ENCODE measurements around a stretch of chr5.

GRCh38 chr5:151221937-151222488 is 1.9 kb downstream of the CCDC69 start:
- PRO-cap = unidirectional peak, plus-strand start at chr5:151222106
- RAMPAGE, long total RNA = no peak

DNA sequence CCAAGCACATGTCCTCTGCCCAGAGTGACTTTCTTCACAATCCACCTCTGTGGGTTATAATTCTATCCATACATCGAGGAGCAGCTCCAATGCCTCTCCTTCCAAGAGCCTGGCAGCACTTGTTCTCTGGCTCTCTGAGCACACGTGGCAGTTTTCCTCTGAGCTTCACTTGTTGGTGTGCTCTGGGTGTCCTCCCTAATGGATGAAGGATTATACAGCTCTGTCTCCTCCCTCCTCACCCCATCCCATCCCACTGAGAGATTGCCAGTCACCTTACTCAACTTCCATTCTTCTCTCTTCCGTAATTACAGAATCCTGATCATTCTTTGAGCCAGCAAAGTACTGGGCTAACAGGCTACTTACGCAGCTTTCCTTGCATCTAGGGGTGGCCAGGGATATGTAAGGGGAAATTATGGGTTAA is 6.1 kb upstream of the CCDC69 start:
- PRO-cap = no peak
- RAMPAGE, long total RNA = no peak

DNA sequence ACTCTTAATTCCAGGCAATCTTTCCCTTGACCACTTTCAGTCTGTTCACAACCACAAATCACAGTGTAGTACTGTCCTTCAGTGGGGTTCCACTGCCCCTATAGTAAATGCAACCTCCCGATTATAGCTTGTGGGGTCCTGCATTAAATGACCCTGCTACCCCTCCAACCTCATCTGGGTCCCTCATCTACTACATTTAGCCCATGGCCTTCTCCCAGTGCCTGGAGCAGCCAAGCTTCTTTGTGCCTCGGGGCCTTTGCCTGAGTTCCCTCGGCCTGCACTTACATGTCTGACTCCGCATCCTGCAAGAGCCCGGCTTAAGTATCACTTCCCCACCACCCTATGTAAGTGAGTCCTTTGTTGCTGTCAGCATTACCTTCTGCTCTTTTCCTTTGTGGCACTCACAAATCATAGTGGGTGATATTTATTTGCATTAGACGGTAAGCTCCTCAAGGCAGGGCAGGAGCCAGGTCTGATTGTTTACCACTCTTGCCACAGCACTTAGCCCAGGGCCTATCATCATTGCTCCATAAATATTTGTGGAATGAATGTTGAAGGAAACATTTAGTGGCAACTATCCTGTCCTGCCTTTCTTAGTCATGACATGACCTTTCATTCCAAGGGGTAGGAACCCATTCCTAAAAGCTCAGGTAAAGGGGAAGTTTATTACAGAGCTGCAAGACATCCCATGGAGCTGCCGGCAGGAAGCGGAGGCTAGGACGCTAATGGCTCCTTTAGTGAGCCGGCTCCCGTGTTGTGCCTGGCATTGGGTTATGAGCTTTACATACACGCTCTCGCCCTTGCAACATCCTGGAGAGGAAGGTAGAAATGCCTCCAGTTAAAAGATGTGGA is 4.8 kb downstream of the GM2A start:
- PRO-cap = no peak
- RAMPAGE, long total RNA = no peak

GRCh38 chr5:151345802-151346415 is 1.4 kb downstream of the SLC36A2 start:
- PRO-cap = no peak
- RAMPAGE, long total RNA = no peak

- PRO-cap = no peak
- RAMPAGE, long total RNA = no peak
These were observed 21.6 kb downstream of the SPARC start for GRCh38 chr5:151665154-151665557.

GRCh38 chr5:151682852-151683394 is 3.8 kb downstream of the SPARC start:
- PRO-cap = no peak
- RAMPAGE, long total RNA = no peak

DNA sequence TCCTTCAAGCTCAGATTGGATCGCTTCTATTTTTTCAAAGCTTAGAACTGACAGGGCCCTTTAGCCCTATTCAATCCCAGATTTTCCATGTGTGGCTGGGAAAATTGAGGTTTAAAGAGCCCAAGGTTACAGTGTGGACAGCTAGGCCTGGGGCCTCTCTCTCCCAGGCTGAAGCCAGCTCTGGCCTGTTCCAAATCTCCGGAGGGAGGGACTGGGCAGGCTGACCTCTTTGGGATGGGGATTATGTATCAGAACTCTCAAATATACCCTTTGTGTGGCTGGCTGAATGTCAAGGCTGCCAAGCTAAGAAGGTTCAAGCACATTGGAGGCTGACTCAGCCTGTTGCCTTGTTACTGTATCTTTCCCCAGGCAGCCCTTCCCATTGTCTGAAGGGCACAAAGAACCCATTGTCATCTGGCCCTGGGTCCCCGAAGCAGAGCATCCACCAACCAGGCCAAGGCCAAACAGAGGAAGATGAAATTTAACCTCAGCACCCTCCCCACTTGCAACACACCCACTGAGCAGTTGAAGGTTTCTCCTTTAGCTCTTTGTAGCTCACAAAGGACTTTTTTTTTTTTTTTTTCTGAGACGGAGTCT is 7.3 kb upstream of the SPARC start:
- PRO-cap = no peak
- RAMPAGE, long total RNA = no peak

DNA sequence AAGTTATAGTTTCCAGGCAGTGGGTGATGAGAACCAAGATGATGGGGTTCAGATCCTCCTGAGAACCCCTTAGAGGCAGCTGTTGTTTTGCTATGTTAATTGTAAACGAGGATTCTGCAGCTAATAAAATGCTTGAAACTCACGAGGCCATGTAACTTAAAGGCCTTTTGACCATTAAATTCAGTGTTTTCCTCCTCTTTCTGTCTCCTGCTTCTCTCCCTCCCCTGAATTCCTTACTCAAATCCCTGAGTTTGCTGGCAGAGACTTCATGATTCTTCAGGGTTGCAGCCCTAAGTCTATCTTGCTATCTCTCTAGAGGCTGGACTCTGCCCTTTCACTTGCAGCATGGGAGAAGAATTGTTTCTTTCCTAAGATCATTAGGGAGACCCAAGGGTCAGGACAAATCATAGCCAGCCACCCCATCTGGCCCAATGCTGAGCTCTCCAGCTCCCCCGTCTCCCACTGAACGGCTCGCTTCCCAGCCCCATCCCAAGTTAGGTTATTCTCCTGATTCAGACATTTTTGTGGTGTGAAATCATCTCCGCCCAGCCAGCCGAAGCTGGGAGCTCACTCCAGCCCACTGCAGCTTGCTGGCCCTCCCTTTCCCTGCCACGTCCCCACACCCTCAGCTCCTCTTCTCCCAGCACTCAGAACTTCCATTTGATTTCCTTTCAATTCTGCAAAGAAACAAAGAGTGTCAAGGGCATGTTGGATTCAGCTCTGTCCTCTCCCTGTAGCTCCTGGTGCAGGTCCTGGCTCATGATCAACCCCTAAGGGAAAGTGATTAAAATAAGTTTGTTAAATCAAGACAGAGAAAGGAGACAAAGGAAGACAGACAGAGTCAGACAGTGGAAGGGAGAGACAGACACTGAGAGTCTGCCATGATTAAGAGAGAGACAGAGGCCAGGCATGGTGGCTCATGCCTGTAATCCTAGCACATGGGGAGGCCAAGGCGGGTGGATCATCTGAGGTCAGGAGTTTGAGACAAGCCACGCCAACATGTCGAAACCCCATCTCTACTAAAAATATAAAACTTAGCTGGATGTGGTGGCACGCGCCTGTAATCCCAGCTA is 12.4 kb upstream of the SPARC start:
- PRO-cap = bidirectional peak, plus-strand start at position 583 of the sequence, minus-strand start at position 464 of the sequence
- RAMPAGE, long total RNA = no peak

DNA sequence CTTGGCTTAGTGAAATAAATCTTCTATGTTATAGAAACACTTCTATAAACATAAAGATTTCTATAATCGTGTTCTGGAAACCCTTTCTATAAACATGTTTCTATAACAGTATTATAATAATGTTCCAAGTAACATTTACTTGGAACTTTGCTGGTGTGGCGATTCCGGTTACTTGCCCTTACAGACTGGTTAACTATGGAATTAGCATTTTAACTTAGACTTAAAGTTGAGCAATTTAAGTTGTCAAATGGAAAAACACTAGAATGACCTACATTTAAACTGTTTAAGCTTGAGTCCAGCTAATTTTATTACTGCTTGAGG is 1.8 kb downstream of the G3BP1 start:
- PRO-cap = no peak
- RAMPAGE, long total RNA = no peak

DNA sequence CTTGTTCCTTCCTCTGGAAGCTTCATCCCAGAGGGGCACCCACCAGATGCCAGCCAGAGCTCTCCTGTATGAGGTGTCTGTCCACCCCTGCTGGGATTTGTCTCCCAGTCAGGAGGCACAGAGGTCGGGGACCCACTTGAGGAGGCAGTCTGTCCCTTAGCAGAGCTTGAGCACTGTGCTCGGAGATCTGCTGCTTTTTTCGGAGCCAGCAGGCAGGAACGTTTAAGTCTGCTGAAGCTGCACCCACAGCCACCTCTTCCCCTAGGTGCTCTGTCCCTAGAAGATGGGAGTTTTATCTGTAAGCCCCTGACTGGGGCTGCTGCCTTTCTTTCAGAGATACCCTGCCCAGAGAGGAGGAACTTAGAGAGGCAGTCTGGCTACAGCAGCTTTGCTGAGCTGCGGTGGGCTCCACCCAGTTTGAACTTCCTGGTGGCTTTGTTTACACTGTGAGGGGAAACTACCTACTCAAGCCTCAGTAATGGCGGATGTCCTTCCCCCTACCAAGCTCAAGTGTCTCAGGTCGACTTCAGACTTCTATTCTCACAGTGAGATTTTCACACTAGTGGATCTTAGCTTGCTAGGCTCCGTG is 101.8 kb upstream of the GLRA1 start:
- PRO-cap = no peak
- RAMPAGE, long total RNA = no peak

DNA sequence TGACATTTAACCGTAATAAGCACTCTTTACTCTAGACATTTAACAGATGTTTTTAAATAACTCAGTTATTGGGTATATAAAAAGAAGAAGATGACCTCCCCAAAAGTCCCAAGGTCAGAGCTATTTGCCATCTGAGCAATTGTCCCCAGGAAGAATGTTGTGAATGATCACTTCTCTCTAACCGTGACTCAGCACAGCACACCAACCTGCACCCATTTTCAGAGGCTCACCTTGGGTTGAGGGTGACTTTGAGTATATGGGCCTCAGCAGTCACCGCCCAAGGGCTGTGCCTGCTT is 133.6 kb downstream of the GRIA1 start:
- PRO-cap = no peak
- RAMPAGE, long total RNA = no peak

GRCh38 chr5:154042799-154043224 is 4.0 kb downstream of the MFAP3 start:
- PRO-cap = bidirectional peak, plus-strand start at chr5:154043015, minus-strand start at chr5:154042894
- RAMPAGE, long total RNA = no peak

DNA sequence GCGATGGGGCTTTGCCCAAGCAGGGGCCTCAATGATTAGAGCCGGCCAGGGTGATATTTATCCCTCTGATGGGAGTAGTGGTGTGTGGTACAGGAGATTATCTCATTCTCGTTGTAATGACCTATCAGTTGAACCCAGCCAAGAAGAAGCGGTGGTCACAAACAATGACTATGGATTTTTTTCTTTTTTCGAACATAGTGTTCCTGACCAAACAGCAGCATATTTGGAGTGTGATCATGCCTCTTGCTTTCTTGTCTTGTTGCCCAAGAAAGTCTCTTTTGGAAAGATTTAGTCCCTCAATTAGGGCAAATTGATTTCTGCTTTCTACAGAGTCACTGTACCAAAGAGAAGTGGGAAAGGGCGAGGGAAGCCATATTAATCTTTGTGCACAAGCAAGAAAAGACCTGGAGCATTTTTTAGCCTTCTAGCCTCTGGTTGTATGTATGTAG is 71.9 kb upstream of the SAP30L start:
- PRO-cap = no peak
- RAMPAGE, long total RNA = no peak

DNA sequence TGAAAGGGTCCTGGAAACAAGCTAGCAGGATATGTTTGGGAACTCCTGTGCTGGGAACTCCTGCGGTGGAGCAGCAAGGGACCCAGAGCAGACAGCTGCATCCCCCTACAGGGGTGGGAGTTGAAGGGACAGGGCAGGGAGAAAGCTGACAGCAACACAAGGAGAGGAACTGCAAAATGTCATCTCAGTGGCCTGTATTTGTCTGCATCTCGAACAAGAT is 47.7 kb upstream of the SAP30L start:
- PRO-cap = no peak
- RAMPAGE, long total RNA = no peak

DNA sequence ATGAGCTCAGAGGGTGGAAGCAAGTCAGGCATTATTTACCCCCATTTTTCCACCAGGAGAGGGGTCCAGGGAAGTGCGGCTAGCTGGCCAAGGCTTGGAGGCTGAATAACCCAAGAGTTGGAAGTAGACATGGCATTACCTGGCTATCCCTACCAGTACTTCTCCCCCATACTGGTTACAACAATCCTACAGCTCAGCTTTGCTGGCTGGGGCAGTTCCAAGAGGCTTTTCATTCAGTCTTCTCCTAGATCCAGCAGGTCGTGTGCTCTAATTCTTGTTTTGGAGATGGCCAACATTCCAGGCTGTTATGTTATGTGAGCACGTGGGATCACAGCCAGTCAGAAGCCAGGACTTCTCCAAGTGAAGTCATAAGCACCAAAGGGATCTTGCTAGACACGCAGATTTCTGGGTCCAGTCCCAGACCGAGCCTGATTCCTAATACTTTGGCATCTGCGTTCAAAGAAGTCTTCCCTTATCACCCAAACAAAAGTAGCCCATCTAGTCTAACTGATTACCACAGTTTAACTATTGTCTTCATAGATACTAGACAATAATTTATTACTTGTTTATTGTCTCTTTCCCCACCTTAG is 1.4 kb upstream of the LARP1 start:
- PRO-cap = bidirectional peak, plus-strand start at position 400 of the sequence, minus-strand start at position 281 of the sequence
- RAMPAGE, long total RNA = no peak

- PRO-cap = bidirectional peak, plus-strand start at chr5:154857491, minus-strand start at chr5:154857457
- RAMPAGE, long total RNA = no peak
These were observed 1.1 kb upstream of the CNOT8 start for GRCh38 chr5:154857316-154857647.

- PRO-cap = no peak
- RAMPAGE, long total RNA = no peak
These were observed 531 bp downstream of the CNOT8 start for GRCh38 chr5:154858897-154859419.

DNA sequence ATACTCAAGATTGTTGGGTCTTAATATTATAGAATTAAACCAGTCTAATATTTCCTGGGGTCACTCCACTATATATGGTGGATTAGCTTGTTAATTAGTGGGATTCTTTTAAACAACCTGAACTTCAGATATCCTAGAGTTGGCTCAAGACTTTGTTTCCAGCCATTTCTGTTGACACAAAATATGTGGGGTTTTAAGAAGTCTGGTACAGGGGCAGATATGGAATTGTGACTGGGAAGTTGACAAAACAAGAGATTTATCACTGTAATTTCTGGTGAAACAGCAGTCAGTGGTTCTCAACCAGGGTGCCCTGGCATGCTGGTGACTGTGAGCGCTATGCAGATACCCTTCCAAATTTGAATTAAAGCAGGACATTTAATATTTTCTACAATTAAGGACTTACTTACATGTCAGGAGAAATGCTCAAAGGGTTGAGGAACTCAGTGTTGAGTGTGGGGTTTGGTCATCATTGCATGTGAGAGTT is 18.6 kb downstream of the CNOT8 start:
- PRO-cap = no peak
- RAMPAGE, long total RNA = no peak

GRCh38 chr5:154966288-154967008 is 25.6 kb downstream of the MRPL22 start:
- PRO-cap = no peak
- RAMPAGE, long total RNA = no peak

DNA sequence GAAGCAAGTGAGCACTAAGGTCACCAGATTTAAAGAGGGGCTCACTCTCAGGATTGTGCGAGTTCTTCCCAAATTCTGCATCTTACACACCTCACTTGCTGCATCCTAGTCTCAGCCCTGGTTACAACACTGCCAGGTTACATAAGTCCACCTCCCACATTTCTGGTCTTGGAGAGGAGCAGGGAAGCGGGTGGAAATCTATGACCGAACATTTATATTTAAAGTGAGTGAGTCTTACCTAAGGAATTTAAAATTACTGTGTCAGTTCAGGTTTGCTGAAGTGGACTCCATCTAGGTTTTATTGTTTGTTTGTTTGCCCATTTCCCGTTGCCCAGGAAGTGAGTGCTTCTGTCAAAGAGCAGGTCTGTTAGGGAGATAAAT is 179.4 kb downstream of the KIF4B start:
- PRO-cap = no peak
- RAMPAGE, long total RNA = no peak